ENCODE data around the genes EPB41L1 and DSN1.

GRCh38 chr20:35652494-35653222, 12.0 kb downstream of the CPNE1 start:
- PRO-cap, 2 experiments: no peak in any of the 2 experiments

GRCh38 chr20:35704083-35704491, 4.9 kb downstream of the ROMO1 start:
- PRO-cap, 2 experiments: no peak in any of the 2 experiments

DNA sequence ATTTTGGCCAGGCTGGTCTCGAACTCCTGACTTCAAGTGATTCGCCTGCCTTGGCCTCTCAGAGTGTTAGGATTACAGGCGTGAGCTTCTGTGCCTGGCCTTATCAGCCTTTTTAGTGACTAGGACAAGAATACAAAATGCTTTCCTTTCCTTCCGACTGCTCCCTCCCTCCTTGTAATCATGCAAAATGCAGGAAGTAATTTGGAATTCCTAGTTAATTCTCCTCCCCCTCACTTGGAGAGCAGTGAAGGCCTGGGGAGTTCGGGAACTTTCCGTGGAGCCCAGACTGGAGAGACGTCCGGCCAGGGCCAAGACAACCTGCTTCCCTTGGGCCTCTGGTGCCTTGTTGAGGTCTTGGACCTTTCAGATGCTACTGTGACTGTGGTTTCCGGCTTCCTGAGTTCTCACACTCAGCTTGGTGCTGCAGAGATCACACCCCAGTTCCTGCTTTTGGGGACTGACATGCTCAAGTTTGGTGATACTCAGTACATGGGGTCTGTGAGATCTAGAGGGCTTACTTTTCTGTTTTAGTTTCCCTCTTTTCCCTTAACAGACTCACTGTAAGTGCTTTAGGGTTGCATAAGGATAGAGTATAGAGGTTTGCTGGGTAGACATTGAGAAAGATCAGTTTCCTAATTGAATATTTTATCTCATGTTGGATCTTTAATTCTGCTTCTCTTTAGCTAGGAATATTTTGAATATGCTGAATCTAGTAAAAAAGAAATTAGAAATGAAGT, 3.8 kb upstream of the PHF20 start:
- PRO-cap, 2 experiments: peak in 2 of 2 experiments; most common plus-strand start position 485 of the sequence (in 2); most common minus-strand start position 383 of the sequence (in 2)

DNA sequence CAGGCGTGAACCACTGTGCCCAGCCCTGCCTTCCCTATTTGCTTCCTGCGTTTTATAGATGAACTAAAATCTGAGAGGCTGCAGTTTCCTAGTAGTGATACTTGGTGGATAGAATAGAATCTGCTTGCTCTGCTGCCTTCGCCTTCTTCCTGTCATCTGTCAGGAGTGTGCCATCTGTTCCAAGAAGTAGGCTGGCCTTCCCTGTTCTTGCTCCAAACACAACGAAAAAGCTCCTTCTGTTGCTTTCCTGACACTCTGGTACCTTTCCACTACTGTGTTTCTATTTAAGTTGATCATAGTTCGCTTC, 47.3 kb downstream of the PHF20 start:
- PRO-cap, 2 experiments: no peak in any of the 2 experiments

DNA sequence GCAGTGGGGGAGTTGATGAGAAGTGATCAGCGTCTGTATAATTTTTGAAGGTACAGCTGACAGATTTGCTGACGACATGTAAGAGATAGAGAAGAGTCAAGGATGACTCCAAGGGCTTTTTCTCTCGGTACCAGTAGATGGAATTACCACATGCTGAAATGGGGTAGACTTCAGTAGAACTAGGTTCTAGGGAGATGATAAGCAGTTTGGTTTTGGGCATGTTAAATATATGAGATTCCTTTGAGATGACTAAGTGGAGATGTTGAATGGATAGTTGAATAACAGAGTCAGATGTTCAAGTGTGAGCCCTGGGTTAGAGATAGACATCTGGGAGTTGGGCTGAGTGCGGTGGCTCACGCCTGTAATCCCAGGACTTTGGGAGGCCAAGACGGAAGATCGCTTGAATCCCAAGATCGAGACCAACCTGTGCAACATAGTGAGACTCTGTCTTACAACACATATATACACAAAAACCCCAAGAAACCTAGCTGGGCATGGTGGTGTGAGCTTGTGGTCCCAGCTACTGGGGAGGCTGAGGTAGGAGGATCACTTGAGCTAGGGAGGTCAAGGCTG, 50.1 kb downstream of the PHF20 start:
- PRO-cap, 2 experiments: no peak in any of the 2 experiments

DNA sequence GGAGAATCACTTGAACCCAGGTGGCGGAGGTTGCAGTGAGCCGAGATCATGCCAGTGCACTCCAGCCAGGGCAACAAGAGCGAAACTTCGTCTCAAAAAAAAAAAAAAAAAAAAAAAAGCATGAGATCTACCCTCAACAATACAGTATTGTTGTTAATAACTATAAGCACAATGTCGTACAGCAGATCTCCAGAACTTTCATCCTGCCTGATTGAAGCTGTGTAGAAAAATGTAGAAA, 26.0 kb downstream of the SCAND1 start:
- PRO-cap, 2 experiments: no peak in any of the 2 experiments

DNA sequence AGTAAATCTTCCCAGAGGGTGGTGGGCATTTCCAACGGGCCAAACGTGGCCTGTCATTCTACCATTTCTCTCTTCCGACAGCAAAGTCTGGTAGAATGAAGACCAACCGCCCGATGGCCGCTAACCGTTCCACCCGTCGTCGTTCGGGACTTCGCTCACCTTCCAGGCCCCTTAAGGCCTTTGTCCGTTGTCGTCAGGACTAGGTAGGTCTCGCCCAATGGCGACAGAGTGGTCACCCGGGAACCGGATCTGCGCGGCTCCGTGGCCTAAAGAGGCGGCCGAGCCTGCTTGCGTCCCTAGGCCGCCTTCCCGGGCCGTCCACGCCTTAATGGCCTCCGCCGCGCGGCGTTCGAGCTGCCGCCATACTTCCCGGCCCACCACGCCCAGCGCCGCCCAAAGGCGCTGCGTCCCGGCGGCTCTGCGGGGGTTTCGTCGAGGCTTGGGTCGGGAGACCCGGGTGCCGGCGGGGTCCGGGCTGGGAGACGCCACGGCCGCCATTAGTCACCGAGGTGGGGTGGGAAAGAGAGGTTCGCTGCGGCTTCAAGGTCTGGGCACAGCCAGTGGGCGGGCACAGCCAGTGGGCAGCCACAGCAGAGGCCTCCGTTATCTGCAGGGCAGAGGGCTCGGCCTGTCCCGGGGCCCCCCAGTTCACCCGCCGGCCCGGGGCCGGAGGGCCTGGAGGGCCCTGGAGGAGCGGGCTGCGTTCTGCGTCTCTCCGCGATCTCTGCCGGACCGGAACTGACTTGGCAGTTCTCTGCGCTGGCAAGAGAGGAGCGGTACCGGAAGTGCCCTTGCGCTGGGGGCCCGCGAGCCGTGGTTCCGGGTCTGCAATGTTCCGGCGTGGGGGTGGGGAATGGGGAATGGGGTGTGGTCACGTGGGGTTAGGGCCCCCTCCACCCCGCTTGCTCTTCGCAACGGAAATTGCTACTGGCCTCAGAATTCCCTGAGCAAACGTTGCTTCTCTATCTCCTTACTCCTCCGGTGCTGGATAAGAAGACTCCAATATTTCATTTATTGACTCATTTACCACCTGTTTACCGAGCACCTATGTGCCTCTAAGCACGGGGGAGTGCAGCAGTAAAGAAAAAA, 82.2 kb downstream of the CNBD2 start:
- PRO-cap, 2 experiments: peak in 2 of 2 experiments; most common plus-strand start position 936 of the sequence (in 1); most common minus-strand start position 740 of the sequence (in 2)

- PRO-cap, 2 experiments: no peak in any of the 2 experiments
Measured at GRCh38 chr20:36085228-36085599, 69.3 kb upstream of the EPB41L1 start.

DNA sequence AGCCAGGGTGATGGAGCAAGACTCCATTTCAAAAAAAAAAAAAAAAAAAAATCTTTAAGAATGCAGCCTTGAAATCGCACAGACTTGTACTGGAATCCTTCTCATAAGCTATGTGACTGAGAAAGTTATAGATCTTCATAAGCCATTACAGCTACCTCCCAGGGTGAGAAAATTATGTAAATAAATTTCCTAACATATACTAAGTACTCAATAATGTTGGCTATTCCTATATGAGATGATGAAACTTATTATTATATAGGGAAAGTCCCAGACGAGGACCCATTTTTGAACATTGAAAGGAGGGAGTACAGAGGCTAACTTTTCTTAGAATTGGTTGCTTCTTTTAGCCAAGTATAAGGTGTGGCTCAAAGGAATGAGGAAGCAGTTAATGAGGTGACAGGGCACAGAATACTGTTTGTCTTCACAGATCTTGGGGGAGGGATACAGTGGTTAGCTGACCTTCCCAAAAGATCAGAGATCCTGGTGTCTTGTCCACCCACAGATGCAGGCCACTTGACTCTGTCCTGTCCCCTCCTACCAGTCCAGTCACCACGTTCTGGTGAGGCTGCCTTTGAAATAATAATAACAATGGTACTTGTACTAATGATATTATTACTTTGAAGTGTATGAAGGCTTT, 67.8 kb upstream of the EPB41L1 start:
- PRO-cap, 2 experiments: no peak in any of the 2 experiments

GRCh38 chr20:36101106-36101664, 53.4 kb upstream of the EPB41L1 start:
- PRO-cap, 2 experiments: no peak in any of the 2 experiments

- PRO-cap, 2 experiments: no peak in any of the 2 experiments
Measured at GRCh38 chr20:36154052-36155009, at the start of gene EPB41L1. Gene EPB41L1 (plus strand): TSS chr20:36154740.

- PRO-cap, 2 experiments: no peak in any of the 2 experiments
Measured at GRCh38 chr20:36222255-36222454, 14.1 kb upstream of the AAR2 start.

DNA sequence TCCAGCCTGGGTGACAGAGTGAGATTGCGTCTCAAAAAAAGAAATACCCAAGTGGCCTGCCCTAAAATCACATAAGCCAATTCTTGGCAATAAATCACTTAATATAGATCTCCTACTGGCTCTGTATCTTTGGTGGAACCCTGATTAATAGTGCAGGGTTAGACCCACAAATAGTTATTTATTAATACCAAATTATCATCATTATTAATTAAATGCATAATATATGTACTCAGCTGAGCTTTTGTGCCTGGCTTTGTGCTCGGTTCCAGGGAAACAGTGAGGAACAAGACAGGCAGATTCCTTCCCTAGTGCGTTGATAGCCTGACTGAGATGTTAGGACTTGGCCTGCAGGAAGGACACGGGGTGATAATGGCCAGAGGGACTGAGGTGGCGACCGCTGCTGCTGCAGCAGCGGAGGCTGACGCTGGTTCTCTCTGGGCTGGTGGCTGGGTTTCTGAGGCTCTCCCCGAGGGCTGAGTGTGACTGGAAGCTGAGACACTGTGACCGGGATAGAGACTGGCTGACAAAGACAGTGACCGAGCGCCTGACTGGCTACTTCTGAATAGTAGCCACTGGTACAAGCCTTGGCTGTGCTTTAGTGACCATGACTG, 550 bp upstream of the AAR2 start:
- PRO-cap, 2 experiments: no peak in any of the 2 experiments

DNA sequence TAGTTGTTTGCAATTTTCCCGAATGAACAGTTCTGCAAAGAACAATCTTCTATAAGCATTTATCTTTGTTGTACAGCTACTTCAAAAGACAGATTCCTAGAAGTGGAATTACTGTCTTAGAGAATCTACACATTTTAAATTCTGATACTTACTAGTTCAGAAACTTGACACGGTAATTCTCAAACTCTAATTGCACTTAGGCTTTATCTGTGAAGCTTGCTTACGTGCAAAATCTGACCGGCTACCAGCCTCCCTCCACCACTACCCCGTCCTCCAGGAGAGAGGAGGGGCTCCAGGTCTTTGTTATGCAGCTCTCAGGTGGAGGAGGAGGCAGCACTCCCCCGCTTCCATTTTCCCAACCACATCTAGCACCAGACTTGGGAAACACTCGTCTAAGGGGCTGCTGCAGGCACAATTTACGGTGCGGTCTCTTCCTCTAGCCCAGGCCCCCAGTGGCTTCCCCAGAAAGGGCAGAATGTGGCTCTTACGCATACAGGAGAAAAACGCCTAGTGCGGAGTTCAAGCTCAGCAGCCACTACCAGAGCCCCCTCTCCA, 1.8 kb upstream of the TGIF2 start:
- PRO-cap, 2 experiments: no peak in any of the 2 experiments

DNA sequence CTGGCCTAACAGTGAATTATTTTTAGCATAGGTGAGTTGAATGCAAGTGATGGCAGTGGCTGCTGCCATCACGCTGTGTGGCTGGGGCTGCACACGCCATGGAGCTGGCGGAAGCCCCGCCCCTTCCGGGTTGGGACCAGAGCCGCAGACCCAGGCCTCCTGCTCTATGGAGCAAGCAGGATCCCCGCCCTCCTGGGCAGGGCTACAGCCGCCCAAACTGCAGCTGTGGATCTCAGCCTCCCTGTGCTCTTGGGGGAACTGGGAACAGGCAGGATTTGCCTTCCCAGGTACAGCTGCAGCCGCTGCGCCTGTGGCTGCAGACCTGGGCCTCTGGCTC, 30.7 kb upstream of the SLA2 start:
- PRO-cap, 2 experiments: no peak in any of the 2 experiments

DNA sequence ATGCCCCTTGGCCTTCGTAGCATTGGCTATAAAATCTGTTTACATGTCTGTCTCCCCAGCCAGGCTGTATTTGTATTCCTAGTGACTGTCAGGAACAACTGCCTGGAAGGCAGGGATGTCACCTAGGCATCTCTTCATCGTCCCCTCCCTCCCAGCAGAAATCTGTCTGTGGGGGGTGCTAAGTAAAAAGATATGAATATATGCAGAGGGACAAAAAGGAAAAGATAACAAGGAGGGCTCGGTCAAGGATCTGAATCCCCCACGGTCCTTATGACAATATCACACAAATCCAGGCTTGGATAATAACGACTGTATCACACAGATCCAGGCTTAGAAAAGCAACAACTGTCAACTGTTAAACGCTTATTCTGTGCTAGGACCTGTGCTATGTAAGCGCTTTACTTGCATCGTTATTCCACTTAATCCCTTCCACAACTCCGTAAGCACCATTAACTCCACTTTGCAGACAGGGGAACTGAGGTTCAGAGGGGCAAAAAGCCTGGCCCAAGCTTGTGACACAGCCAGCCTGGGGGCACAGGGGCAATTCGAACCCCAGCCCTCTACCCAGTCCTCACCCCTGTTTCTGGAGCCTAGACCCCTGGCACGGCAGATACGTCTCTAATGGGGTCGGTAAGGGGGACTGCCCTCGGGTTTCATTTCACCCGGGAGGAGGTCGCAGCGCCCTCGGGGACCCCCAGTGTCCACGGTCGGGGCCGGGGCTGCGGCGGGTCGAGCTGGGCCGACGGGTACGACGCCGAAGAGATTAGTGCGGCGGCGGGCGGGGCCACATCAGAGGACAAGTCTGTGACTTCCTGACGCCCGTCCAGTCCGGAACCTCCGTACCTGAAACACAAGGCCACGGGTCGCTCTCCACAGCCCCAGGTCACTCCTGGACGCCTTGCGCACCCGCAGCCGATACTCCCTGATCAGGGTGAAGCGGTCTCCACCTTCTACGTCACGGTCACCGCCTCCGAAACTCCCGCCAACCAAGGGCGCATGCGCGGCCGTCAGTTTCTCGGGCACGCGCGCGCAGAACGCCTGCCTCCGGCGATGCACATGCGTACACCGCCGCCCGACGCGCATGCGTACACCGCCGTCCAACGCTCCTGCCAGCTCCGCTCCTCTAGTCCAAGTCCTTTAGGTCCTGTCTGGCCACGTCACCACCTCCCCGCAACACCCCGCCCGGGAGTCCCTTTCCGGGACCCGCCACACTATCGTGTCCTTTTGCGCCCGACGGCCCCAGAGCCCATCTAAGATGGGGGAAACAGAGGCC, at the start of gene DSN1:
TSS of gene DSN1 (minus strand) at position 945 of the 1,273 bp plus-strand sequence.
- PRO-cap, 2 experiments: peak in 2 of 2 experiments; most common plus-strand start position 1,082 of the sequence (in 2); most common minus-strand start position 933 of the sequence (in 2)

- PRO-cap, 2 experiments: no peak in any of the 2 experiments
Measured at GRCh38 chr20:36785968-36786737, 12.6 kb upstream of the DSN1 start.

DNA sequence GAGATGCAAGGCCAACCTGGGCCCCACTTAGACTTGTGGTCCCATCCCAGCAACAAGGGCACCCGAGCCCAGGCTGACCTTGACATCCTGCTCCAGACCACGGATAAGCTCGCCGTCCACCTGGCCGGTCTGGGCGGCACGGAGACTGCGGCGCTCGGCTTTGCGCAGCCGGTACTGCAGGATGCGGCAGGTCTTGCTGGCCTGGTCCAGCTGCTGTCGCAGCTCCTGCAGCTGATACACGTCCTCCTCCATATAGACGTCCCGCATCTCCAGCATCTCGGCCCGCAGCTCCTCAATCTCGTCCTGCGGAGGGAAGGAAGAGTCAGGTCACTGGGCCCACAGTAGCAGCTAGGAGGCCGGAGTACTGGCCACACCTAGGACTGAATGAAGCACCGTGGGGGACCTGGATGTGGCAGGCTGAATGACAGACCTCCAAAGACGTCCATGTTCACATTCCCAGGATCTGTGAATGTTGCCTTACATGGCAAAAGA, 24.2 kb downstream of the SOGA1 start:
- PRO-cap, 2 experiments: no peak in any of the 2 experiments

DNA sequence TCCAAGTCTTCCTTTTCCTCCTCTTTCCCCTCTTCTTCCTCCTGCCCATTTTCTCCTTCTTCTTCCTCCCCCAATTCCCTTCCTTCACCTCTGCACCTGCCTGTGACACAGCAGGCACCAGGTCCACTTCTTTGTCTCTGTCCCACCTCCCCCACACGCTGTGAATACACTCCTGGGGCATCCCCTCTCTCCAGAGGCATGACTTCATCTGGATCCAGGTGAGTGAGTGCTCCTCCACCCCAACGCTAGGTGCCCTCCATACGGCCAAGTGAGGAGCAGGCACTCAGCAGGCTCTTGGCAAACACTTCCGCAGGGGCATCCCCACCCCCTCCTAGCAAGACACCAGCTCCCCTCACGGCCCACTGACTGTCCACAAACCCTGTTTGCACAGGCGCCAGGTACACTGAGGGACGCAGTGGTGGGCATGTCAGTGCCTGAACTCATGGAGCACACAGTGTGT, 1.9 kb upstream of the SOGA1 start:
- PRO-cap, 2 experiments: no peak in any of the 2 experiments

DNA sequence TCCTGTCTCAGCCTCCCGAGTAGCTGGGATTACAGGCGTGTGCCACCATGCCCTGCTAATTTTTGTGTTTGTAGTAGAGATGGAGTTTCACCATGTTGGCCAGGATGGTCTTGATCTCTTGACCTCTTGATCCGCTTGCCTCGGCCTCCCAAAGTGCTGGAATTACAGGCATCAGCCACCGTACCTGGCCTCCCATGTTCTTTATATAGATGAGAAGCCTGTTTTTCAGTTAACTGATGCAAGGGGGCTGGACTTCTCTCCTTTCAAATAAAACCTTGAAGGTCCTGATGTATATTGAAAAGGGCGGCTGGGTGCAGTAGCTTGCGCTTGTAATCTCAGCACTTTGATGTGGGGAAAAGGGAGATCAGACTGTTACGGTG, 16.0 kb upstream of the SAMHD1 start:
- PRO-cap, 2 experiments: peak in 2 of 2 experiments; most common plus-strand start position 292 of the sequence (in 1); most common minus-strand start position 205 of the sequence (in 2)

Data from helper T cell (primary cell).